Epithelial cell of alveolus of lung (primary cell): ENCODE measurements around the genes LRRC71, FCRL5 and FCRL1.

GRCh38 chr1:156815787-156816583 lies 663 bp downstream of the SH2D2A start:
- RAMPAGE, long total RNA, result no peak
- RRBS, result no CpG with 5 or more reads among the region's 15 CpGs

DNA sequence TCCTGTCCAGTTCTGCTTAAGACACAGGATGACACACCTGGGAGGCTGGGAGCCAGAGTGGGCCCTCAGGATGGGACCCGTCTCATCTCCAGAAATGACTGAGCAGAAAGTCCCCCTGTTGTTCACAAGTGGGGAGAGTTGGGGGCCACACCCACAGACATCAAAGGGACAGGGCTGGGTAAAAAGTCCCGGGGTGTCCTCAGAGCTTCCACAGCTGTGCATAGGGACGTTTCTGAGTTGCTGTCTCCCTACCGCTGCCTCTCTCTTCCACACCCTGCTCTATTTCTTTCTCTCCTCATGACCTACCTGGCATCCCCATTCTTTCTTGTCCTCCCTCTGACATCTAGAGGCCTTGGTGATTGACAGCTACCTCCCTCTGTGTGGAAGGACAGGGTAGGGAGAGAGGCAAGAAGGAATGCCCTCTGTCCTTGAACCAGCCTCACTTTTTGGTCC lies 19.5 kb upstream of the SH2D2A start:
- RAMPAGE, long total RNA, result no peak
- RRBS, result no CpG with 5 or more reads among the region's 4 CpGs

DNA sequence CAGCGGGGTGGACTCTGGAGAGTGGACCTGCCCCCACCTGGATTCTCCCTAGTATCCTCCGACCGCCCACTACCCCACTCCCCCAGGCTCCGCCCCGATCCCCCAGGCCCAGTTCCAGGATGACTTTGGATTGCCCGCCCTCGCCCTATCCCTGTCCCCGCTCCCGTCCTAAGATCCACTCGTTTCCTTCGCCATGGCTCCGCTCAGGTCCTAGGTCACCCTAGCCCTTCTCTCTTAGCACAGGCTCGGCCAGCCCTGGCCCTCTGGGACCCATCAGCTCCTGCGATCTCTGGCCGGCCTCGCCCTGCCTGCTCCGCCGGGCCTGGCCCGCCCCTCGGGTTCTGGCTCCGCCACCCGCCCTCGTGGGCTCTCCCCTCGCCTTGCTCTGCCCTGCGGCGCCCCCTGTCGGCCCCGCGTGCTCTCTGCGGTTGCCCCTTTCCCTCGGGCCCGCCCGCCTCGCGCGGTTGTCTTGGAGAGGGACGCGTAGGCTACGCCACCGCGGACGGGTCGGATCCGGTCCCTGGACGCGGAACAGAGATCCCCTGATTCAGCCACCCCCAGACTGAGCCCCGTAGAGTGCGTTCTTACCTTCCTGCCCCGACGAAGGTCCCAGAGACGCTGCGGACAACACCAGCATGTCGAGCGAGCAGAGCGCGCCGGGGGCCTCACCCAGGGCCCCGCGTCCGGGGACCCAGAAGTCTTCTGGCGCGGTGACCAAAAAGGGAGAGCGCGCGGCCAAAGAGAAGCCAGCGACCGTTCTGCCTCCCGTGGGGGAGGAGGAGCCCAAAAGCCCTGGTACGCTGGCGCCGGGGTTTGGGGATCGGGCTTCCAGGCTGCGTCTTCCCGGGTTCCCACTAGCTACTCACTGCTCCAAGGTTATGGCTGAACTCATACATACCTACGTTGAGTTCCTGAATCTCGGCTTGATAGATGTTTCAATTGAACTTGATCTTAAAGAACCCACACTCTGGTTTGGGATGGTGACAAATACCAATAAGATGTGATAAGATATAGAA lies at the start of gene LRRC71:
Gene LRRC71, plus strand, starts transcription at position 464 of the 1,016 bp plus-strand sequence.
- RAMPAGE, long total RNA, result no peak
- RRBS, result no CpG with 5 or more reads among the region's 76 CpGs

GRCh38 chr1:156993338-156993975 lies 52.1 kb downstream of the ARHGEF11 start:
- RAMPAGE, long total RNA, result no peak
- RRBS, result no CpG with 5 or more reads among the region's 5 CpGs

DNA sequence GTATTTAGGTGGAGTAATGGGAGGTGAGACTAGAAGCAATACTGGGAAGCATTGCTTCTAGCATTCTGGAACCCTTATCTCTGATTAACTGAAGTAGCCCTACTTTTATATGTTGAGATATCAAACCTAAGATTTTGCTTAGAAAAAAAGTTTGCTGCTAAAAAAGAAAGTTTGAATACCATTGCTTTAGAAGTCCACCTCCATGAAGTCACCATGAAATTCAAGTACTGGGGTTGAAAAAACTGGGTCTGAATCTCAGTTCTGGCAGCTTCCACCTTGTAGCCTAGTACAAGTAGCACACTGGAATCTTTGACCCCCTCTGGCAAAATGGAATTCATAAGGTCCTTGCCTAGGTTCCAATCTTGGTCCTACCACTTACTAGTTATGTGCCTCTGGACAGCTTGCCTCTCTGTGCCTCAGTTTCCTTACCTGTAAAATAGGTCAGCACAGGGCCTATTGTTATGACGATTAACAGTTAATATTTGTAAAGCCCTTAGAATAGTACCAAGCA lies 7.9 kb downstream of the ETV3 start:
- RAMPAGE, long total RNA, result no peak
- RRBS, result no CpG with 5 or more reads among the region's 1 CpG

- RAMPAGE, long total RNA, result no peak
- RRBS, result no CpG with 5 or more reads among the region's 5 CpGs
Observed at GRCh38 chr1:157552263-157552760, at the start of gene FCRL5. FCRL5 (minus strand) TSS chr1:157552515.

DNA sequence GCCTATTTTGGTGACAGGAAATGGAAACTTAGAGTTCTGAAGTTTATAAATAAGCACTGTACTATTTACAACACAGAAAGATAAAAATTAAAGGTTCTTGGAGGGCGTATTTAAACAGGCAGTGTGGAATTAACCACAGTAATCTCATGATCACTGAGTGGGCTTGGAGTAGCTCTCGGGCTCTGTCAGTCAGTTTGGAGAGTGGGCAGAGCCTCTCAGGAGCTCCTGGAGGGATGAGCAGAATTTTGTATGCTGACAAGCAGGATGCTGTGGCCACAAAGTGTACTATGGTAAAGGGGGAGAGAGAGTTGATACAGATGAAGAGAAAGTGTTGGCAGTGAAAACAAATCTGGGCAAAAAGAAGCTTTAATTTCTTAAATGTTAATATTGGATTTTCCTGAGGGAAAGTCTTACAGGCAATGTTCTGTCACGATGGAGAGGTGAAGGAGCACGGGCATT lies 10.3 kb upstream of the FCRL5 start:
- RAMPAGE, long total RNA, result no peak
- RRBS, result no CpG with 5 or more reads among the region's 4 CpGs

DNA sequence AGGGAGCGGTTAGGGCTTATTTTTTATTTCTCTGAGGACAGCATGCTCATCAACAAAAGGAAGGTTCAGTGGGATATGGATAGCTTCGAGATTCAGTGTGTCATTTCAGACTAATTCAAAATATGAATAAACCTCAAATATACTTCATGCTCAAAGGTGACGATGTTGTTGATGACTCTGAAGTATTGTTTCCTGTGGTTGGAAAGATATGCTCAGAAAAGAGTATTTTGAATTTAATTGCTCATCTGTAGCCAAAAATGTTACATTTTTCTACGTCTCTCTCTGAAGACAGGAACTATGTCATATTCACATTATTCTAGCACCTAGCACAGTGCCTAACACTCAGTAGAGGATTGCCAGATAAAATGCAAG lies 1.8 kb upstream of the FCRL3 start:
- RAMPAGE, long total RNA, result no peak
- RRBS, result no CpG with 5 or more reads among the region's 4 CpGs

GRCh38 chr1:157819968-157820262 lies at the start of gene FCRL1:
FCRL1 (minus strand) TSS chr1:157820120.
- RAMPAGE, long total RNA, result no peak
- RRBS, result no CpG with 5 or more reads among the region's 3 CpGs

DNA sequence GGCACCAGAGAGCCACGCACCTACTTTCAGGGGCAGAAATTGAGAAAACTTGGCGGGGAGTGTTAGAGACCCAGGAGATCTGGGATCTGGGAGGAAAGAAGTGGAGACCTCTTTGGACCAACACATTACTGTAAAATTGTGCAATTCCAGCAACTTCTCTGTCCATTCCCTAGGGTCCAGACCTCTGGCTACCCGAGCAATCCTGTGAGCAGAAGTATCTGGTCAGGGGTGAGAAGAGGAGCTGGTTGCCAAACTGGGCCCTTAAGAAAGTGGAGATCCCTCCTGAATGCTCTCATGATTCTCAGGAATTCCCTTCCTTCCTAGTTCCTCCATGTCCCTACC lies 1.3 kb upstream of the KIRREL1 start:
- RAMPAGE, long total RNA, result no peak
- RRBS, result no CpG with 5 or more reads among the region's 3 CpGs

DNA sequence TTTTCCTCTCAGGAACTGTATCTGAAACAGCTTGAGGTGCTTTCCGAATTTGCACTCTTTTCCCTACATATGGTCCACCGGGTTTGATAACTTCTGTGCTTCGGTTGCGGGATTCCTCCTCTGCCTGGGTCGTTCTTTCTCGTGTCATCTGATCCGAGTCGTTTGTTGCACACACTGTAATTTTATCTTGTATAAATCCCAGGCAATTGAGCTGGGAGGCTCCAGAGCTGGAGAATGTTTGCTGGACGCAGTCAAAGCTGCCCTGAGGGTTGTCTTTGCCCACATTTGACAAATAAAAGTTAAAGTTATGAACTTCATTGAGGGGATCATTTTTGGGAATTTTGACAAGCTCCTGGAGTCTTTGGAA lies 3.5 kb upstream of the CD1D start:
- RAMPAGE, long total RNA, result no peak
- RRBS, result no CpG with 5 or more reads among the region's 9 CpGs

GRCh38 chr1:158177590-158178398 lies 2.9 kb upstream of the CD1D start:
- RAMPAGE, long total RNA, result no peak
- RRBS, result no CpG with 5 or more reads among the region's 40 CpGs

DNA sequence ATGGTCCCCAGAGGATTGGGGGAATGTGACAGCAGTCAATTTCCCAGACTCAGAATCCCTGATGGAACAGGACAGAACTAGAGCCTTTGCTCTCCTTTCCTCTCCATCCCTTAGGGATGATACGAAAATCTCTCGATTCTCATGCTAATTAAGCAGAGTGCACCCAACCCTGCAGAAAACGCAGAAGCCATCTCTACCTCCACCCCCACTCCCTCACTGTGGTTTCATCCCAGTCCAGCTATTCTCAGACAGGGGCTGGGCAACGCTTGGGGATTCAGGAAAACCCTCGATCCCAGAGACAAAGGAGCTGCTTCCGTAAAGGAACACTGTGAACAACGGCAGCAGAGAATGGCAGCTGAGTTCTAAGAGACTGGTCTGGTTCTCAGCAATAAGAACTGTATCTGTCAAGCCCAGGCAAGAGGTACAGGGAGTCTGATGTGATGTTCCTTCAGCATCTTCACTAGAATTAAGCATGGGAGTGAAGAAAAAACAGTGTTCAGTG lies 29.5 kb upstream of the CADM3 start:
- RAMPAGE, long total RNA, result no peak
- RRBS, result no CpG with 5 or more reads among the region's 7 CpGs

- RAMPAGE, long total RNA, result no peak
Observed at GRCh38 chr1:159509591-159510227, 26.1 kb downstream of the OR10J5 start.

GRCh38 chr1:159589482-159590256 lies 2.0 kb downstream of the APCS start:
- RAMPAGE, long total RNA, result no peak
- RRBS, result no CpG with 5 or more reads among the region's 4 CpGs

- RAMPAGE, long total RNA, result no peak
- RRBS, result no CpG with 5 or more reads among the region's 5 CpGs
Observed at GRCh38 chr1:159594534-159595346, 7.1 kb downstream of the APCS start.

- RAMPAGE, long total RNA, result no peak
- RRBS, result no CpG with 5 or more reads among the region's 8 CpGs
Observed at GRCh38 chr1:159711977-159713256, 2.0 kb downstream of the CRP start.

DNA sequence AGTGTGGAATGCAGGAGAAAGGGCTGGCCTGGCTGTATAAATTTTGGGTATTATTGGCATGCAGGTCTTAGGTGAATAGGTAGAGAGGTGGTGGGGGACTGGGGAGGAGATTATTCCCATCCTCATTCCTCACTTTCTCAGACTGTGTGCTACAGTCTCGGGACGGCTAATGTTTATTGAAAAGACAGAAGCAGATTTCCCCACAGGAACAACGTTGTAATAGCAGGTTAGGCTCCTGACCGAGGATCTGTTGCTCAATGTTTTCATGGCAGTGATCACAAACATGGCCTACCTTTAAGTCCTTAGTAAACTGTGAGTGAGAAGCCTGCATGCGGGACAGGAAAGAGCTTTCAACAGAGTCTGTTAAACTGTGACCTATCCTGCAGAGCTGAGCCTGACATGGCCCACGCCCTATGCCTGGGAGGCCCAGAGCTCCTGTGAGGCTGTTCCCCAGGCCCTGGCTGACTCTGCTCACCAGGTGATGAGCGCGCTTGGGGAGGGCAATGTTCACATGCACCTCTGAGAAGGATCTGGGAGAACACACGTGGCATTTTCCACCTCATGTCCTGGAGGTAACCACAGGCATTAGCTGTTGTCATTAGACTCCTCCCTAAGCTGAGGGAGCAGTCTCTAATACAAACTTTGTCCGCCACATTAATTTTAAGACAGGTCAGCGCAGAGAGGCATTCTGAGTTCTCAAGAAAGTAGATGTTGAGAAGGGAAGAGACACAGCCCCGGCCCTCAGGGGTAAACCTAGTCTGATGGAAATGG lies 16.4 kb downstream of the VSIG8 start:
- RAMPAGE, long total RNA, result no peak
- RRBS, result no CpG with 5 or more reads among the region's 12 CpGs

DNA sequence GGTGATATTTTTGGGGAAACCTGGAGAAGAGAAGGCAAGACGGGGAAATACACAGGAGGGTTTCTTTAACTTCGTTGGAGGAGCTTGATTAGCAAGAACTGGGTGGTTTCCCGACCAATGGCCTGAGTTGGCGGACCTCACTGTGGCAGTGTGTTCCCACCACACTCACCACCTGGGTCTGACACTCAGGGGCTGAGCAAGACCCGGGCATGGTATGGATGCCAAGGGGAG lies 3.7 kb downstream of the TAGLN2 start:
- RAMPAGE, long total RNA, result no peak
- RRBS, result no CpG with 5 or more reads among the region's 5 CpGs

DNA sequence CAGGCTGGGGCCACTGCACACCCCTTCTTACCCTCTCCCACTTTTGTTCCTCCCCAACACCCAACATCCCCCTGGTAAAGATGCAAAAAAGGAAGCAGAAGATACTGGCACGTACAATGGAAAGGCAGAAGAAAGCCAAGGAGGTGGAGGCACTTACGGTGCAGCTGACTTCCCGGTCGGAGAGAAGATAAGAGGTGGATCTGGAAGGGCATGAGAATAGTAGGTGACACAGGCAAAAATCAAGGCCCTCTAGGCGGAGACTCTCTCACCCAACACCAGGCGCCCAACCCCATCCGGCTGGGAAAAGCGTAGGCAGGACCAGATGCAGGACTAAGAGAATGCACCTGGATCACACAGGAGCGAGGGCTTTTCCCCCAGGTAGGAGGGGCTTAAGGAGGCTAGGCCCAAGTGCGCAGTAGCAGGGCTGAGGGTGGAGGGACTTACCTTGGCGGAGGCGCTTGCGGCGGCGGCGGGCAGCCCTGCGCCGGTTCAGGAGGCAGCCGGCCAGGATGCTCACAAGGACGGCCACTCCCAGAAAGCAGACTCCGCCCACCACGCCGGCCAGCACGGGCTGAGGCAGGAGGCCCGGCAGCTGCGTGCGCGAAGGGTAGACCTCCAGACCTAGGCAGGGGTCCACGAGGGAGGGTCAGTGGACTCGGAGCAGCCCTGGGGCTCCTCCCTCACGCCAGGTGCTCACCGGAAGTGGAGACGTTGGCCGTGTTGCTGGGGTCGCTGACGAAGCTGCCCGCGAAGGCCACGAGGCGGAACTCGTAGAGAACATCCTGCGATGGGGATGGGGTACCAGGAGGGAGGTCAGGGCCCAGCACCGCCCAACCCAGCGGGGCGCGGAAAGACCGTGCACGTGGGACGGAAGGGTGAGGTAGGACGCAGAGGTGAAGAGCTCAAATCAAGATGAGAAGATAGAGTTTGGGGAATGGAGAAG lies 4.2 kb upstream of the TAGLN2 start:
- RAMPAGE, long total RNA, result no peak
- RRBS, result 52% methylated on average over 5 of the region's 50 CpGs